Neural cell (in vitro differentiated cells): ENCODE results near the gene CLNK.

DNA sequence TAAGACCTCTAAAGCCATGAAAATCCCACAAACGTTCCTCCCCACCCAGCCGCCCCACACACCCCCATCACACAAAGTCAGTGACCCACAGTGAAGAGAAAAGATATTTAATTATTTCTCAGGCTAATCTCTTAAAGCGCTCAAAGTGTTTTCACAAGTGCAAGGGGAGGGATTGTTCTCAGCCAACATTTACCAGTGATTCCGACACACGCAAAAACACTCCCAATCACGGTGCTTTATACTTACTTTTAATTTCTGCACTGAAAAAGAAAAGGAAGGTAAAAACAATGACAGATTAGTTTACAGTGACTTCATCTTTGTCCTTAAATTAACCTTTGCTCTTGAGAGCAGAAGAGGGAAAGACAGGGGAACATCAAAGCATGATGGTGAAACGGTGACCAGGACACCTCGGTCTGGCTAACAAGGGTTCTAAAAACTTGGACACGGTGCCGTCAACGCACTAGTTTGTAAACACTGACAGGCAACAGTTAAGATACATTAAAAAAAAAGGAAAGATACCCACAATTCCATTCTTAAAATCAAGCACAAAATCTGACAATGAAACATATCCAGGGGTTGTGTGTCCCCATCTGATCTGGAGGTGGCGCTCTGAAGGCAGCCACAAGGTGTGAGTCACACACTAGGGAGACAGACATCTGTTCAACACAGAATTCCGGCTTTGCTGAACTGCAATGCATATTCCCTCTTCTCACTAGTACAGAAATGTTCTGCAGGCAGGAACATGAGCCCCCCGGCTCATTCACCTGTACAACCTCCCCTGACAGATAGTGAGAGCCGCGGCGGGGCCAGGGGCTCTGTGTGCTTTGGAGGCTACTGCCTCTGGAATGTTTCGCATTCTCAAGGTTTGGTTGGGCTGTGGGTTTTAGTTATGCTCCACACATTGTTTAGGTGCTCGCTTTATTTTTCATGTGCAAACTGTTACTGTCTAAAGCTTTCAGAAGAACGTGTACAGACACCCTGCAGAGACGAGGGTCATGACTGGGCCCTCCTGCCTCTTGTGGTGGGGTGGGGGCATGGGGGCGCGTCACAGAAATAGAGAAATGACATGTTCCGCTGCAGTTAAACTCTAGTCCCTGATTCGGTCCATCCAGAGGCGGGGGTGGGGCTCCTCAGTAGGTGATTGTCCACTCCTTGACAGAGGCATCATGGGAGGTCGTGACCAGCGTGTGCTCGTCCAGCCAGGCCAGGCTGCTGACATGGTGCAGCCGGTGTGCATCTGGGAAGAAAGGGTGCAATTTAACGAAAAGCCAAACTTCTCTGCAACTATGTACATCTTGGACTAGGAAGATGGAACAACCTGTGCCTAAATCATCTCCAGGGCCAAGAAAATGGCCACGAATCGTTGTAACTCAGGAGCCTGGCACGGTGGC, 41.9 kb downstream of the WDR1 start:
- RAMPAGE, long total RNA = no peak

DNA sequence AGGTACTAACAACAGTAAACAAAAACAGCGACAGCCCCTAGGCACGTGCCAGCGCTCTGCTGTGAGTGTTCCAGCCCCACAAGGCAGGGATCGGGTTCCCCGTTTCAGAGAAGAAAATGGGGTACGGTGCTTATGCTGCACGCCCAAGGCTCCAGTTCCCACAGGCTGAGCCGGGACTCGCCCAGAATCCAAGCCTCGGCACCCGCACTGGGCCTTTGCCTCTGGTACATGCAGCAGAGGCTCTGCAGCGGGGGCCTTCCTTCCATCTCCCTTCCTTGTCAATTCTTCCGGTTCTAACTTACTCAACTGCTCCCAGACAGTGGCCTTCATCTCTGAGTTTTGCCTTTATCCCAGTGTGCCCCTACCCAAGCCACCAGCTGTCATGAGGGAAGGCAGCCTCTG, 37.3 kb downstream of the WDR1 start:
- RAMPAGE, long total RNA = no peak

DNA sequence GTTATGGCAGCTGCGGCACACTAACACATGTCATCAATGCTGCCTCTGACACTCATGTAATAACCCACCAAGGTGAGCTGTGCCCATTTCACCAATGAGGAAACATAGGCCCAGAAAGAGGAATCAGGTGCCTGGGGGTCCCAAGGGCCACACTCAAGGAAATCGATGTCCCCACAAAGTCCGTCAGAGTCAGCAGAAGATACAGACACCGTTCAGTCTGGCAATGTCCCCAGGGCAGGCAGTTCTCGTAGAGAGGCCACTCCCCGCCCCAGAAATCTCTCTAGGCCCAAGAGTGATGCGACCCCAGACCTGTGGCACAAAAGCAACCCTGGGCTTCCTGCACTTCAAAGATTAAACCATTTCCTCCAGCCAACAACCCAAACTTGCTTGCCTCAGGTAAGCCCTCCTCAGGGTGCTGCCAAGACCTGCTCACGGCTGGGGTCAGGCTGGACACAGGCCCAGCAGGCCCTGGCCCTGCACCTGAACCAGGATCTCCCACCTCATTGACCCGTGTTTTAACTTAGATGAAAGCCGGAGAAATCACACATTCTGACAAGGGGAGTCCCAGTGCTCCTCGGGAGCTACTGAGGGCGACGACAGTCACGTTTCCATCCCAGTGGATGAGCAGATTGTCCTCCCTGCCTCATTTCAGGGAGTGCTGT, 26.2 kb downstream of the WDR1 start:
- RAMPAGE, long total RNA = no peak

DNA sequence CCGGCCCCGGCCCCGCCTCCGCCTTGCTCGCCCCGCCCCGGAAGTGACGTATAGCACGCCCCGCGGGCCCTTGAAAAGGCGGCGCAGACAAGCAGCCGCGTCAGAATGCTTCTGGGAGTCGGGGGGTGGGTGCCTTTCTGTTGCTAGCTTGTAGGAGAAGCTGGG, 273 bp upstream of the WDR1 start:
- RAMPAGE, long total RNA = no peak

- RAMPAGE, long total RNA = no peak
Measured at GRCh38 chr4:10120386-10120754, 3.8 kb upstream of the WDR1 start.

GRCh38 chr4:10160296-10160551, 43.6 kb upstream of the WDR1 start:
- RAMPAGE, long total RNA = no peak

- RAMPAGE, long total RNA = no peak
Measured at GRCh38 chr4:10232039-10232346, 115.4 kb upstream of the WDR1 start.

DNA sequence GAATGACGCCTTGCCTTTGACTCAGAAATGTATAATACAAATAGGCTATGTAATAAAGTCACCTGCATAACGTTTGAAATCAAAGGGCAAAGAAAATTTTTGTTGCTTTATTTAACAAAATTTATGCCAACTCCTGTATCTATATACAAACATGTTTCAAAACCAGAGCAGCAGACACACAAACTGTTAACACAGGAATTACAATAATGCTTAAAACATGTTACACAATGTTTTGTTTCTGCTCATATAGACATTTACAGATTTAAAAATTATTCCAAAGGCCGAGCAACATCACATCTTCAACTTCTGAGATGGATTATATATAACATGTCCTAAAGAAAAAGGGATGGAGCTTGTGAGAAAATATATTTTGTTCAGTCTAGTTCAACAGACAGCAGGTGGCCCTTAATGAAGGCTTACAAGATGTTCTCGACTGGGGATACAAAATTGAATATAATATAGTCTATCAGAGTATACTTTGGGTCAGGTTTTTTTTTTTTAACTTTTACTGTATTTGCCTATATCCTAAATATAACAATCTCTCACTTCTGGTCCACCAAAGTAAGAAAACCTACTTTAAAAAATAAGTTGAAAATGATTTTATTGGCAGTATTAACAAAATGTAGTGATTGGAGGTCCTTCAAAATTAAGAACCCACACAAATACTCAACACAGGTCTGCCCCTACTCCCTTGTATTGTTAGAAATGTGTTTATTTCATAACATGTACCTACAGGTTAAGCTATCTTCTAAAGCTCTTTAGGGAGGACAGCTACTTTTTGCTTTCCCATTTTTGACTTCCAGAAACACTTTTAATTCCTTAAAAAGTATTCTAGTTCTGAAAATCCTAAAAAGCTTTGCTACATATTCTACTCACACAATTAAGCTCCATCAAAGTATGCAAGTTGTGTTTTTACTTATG, 17.2 kb downstream of the ZNF518B start:
- RAMPAGE, long total RNA = no peak

DNA sequence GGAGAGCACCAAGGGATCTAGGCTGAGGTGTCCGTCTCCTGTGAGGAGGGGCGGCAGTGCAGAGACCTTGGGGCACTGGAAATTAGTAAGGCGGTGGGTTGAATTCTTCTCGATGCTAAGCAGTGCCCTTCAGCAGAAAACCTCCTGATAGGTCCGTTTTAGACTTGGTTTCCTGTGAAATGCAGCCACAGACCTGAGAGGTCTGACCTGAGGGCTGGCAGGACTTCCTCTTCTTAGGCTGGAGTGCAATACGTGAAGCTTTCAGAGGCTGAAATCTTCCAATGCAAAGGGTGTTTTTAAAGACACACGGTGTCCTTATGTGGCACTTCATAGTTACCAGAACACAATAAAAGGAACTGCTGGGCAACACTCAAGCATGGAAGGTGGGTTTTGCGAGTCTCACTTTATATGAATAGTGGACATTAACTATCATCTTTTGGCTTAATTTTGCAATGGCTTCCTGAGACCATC, at the start of gene CLNK:
Gene CLNK, minus strand, starts transcription at position 90 of the 471 bp plus-strand sequence.
- RAMPAGE, long total RNA = no peak

DNA sequence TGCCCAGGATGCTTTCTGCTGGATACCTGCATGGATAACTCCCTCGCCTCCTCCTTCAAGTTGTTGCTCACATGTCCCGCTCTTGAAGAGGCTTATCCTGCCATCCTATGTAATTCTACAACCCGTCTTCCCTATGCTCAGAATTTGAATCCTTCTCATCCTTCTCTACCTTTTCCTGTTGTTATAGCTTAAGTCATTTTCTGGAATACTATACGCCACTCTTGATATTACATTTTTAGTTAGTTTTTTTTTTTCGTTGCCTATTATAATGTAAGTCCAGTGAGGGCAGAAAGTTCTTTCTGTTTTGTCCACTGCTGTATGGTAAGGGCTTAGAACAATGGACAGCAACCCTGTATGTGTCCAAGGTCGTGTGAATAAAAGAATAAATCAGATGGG, 39.7 kb upstream of the CLNK start:
- RAMPAGE, long total RNA = no peak

- RAMPAGE, long total RNA = no peak
Measured at GRCh38 chr4:10736384-10736796, 51.8 kb upstream of the CLNK start.

GRCh38 chr4:11428356-11428780, 326 bp downstream of the HS3ST1 start:
- RAMPAGE, long total RNA = no peak

GRCh38 chr4:12903147-12903602, 581.0 kb downstream of the RAB28 start:
- RAMPAGE, long total RNA = no peak

GRCh38 chr4:13174098-13174476, 310.1 kb downstream of the RAB28 start:
- RAMPAGE, long total RNA = no peak

GRCh38 chr4:13362816-13363237, 121.3 kb downstream of the RAB28 start:
- RAMPAGE, long total RNA = no peak

DNA sequence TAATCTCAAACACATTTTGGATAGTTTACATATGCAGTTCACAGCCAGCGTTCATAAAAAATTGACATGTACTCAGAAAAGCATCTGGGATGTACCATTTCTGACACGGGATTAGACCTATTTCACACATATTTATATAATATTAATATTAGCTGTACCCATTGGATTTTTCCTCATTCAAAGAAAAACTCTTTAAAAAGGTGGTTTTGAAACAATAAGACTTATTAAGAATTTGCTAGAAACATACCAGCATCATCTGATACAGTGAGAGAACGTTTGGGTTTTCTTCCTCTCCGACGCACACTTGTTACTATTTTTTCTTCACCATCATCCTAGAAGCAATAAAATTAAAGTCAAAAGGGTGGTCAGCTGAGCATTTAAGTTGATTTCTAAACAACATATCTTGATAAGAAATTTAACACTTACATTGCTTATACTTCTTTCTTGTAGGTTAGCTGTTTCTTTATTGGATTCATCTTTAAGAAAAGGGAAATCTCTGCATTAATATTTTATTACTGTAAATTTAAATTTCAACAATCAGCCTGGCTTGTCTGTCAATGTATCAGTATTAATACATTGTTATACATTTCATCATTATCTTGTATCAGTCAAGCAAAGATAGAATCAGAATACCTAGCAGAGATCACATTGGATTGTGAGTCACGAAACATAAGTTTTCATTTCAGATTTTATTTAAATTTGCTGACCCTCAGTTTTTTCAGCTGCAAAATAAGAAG, 33.0 kb upstream of the NKX3-2 start:
- RAMPAGE, long total RNA = no peak

GRCh38 chr4:13590368-13590612, 37.2 kb downstream of the BOD1L1 start:
- RAMPAGE, long total RNA = no peak

DNA sequence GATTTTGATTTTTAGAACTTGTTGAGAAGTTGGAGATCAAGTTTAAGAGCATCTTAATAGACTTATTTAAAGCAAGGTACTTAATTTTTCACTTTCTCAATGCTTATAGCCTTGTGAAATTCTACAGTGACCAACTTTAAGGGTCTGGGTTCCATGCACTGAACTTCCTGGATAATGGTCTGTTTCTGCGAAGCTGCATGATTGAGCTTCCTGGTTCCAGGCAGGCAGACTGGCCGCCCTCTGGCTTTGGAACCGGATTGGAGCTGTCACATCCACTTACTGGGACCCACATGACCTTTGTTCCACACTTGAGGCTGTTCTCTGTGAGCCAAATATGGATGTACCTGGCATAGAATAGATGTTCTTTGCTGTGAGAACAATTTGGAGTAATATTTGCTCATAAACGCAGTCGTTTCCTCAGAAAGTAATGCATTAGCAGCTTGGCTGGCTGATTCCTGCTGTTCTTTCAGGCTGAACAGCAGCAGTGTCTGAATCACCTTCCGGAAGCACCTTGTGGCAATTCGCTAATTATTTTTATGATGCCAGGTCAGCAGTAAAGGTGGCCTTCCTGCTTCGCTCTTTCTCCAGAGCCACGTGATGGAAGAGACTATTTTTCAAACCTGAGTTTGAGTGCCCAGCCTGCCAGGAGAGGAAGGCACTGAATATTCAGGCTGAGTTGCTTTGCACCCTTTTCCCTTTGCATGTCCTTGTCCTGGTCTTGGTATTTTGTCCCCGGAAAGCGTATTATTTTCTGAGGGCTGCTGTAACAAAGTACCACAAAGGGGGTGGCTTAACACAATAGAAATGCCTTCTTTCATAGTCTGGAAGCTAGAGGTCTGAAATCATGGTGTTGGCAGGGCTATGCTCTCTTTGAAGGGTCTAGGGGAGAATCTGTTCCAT, 78.1 kb upstream of the BOD1L1 start:
- RAMPAGE, long total RNA = no peak

GRCh38 chr4:13920768-13921409, 293.4 kb upstream of the BOD1L1 start:
- RAMPAGE, long total RNA = no peak

- RAMPAGE, long total RNA = no peak
Measured at GRCh38 chr4:14359284-14359485, 643.1 kb upstream of the CPEB2 start.